Umbilical cord (tissue), 2 donors: ENCODE measurements around the gene NOTUM.

- RAMPAGE, long total RNA: no peak
These were observed 1.0 kb downstream of the ARL16 start for GRCh38 chr17:81682558-81683025.

DNA sequence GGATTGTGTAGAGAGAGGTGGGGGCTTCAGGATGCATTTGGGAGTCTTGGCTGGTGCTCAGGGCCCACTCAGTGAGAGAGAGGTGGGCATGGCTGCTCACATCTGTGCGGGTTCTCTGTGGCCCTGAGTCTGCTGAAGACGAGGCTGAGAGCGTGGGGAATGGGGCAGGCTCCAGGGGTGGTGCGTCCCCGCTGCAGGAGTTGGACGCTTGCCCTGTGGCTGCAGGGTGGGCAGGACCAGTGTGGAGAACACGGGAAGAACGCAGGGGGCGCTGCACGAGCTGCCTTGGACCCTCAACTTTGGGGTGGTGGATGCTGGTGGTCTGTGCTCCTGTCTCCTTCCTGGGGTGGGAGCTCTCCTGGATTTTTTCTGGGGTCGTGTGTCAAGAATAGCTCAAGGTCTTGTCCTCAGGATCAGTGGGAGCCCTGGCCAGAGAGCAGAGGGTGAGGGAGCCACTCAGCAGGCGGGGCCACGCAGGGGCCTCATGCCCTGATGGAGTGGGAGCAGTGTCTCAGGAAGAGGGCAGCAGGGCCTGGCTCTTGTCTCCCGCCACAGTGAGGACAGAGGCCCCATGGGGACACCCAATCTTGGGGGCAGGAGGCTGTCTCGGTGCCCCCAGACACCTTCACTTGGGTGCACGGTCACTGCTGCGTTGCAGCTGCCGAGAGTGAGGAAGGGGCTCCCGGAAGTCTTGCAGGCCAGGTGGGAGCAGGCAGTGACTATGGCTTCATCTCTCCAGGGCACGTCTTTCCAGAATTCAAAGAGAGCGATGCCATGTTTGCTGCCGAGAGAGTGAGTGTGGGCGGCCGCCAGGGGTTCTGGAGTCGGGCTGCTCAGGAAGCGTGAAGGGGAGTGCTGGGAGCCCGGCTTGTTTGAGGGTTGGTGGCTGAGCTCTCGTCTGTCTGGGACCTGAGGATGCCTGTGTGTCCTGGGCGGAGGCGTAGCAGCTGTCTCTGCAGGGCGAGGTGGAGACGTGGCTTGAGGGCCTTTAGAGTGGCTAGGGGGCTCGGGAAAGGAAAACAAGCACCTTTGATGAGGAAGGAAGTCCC, 6.0 kb downstream of the HGS start:
- RAMPAGE, long total RNA: no peak

DNA sequence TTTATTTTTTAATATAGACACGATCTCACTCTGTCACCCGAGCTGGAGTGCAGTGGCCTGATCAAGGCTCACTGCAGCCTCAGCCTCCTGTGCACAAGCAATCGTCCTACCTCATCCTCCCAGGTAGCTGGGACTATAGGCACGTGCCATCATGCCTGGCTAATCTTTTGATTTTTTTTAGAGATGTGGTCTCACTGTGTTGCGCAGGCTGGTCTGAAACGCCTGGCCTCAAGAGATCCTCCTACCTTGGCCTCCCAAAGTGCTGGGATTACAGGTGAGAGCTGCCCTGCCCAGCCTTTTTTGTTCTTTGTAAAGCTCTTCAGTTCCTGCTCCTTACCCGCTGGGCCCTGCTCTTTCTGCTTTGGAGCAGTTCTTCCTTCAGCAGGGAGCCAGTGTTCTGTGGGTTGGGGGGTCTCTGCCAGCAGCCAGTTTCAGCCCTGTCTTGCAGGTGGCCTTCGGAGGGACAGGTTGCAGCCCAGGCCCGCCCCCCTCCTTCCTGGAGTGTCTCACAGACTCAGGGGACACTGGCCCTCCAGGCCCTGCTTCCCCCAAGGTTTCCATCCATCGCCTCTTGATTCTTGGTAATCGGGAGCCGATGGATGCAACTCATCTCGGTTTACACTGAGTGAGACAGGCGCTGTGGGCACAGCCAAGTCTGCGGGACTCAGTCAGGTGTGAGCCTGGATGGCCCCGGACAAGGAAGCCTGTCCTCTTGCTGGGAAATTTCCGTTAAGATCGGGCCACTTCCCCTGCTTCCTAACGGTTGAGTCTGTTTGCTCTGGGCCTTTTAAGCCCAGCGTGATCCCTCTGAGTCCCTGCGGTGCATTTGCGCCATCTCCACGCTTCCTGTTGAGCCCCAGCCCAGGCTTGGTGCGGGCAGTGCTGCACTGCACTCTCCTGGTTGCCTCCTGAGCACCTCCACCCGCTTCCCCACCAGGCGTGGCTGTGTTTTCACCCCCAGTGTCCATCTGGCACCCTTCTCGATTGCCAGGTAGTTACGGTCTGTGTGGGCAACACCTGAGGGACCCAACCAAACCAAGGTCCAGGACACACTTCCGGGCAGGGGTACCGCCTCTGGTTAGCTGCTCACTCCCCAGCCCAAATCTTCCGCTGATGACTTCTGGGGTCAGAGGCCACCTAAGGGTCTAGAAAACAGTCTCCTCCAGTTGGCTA, 1.8 kb upstream of the SLC25A10 start:
- RAMPAGE, long total RNA: no peak

GRCh38 chr17:81821642-81822206, 11.4 kb downstream of the MCRIP1 start:
- RAMPAGE, long total RNA: no peak

- RAMPAGE, long total RNA: no peak
These were observed 1.9 kb downstream of the P4HB start for GRCh38 chr17:81858245-81859033.

DNA sequence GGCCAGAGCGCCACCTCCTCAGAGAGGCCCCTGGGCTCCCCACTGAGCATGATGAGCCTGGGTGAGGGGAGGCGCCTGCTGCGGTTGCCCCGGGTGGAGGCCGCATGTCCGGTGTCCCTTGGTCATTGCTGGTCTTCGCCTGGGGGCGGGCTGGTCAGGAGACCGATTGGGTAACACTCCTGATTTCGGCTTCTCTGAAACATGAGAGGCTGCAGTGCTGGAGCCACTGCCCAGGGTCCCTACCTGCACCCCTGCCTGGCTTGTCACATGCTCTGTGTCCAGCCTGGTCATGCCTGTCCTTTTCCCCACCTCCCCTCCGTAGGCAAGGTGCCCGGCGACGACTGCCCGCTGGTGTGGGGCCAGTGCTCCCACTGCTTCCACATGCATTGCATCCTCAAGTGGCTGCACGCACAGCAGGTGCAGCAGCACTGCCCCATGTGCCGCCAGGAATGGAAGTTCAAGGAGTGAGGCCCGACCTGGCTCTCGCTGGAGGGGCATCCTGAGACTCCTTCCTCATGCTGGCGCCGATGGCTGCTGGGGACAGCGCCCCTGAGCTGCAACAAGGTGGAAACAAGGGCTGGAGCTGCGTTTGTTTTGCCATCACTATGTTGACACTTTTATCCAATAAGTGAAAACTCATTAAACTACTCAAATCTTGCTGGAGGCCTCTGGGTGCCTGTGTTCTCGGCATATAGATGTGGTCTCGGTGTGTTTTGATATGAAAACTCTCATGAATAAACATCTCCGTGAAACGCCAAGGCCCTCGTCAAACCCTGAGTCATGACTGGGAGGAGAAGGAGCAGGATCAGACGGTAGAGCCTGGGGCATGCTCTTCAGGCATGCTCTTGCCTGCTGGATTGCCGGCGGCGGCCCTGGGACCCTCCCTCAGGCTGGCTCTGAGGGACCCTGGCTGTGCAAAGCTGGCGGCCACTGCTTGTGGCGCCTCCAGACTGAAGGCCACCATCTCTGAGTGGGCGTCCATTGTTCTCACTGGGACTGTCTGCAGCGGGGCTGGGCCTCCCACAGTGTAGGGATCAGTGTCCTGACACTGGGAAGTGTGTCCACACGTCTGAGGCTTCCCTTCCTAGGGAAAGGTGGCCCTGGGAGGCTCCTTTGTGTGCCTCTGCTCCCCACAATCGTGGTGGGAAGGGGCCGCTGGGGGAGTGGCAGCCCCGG, 2.1 kb upstream of the NPB start:
- RAMPAGE, long total RNA: no peak

DNA sequence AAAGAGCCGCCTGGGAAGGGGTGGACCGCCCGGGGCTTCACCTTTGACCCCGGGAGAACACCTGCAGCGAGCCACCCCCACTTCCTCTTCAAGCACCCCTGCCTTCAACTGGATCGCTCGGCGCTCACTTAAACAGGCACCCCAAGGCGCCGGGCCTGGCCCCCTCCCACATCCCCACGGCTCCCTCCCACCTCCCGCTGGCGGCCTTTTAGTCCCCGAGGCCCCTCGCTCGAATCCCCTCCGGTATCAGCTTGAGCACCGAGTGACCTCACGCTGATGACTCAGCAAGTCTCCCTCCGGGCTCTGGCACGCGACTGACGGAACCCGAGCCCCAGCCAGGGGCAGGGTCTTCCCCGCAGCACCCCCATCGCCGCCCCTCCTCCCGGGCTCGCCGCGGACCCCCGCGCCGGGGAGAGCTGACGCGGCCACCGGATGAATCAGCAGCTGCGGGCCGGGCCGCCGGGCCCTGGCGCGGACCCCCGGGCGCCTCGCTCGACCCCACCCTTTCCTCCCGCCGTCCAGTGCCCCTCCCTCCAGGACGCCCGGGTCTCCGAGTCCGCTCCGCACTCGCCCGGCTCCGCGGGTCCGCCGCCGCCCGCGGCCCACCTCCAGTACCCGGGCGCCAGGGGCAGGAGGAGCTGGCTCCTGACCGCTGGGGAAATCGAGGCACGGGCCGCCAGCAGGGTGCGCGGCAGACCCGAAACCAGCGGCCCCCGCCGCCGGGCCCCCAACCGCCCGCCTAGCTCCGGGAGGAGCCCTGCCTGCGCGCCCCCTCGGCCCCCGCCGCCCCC, 650 bp downstream of the MAFG start:
- RAMPAGE, long total RNA: no peak

GRCh38 chr17:81932222-81933393, 4.5 kb downstream of the PYCR1 start:
- RAMPAGE, long total RNA: no peak

DNA sequence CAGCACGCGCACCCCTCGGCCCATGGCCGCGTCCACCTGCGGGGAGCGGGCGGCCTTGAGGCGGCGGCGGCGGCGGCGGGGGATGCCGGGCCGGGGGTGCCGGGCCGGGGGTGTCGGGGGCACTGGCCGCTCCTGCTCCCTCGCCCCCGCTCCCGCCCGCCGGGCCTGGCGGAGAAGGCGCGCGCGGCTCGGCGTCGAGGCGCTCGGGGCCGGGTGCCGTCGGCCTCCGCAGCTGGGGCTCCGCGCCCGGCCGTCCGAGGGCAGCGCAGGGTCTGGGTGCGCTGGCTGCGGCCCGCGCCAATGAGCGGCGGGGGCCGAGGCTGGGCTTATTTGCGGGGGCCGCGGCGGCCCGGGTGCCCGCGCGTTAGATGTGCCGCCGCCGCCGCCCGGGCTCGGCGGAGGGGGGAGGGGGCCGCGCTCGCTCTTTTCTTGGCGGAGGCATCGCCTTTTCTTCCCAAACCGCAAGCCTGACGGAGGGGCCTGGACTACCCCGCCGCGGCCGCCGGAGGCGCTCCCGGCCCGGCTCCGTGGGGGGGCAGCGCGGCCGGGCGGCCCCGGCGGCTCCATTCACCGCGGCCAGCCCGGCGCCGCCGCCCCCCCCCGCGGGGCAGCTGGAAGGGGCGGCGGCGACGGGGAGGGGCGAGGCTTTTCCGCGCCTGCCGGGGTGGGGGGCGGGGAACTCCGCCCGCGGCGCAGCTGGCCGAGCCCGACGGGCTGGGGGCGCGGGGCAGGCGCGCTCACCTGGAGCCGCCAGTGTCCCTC, at the start of gene NOTUM:
Gene NOTUM, minus strand, starts transcription at position 302 of the 762 bp plus-strand sequence.
- RAMPAGE, long total RNA: no peak

DNA sequence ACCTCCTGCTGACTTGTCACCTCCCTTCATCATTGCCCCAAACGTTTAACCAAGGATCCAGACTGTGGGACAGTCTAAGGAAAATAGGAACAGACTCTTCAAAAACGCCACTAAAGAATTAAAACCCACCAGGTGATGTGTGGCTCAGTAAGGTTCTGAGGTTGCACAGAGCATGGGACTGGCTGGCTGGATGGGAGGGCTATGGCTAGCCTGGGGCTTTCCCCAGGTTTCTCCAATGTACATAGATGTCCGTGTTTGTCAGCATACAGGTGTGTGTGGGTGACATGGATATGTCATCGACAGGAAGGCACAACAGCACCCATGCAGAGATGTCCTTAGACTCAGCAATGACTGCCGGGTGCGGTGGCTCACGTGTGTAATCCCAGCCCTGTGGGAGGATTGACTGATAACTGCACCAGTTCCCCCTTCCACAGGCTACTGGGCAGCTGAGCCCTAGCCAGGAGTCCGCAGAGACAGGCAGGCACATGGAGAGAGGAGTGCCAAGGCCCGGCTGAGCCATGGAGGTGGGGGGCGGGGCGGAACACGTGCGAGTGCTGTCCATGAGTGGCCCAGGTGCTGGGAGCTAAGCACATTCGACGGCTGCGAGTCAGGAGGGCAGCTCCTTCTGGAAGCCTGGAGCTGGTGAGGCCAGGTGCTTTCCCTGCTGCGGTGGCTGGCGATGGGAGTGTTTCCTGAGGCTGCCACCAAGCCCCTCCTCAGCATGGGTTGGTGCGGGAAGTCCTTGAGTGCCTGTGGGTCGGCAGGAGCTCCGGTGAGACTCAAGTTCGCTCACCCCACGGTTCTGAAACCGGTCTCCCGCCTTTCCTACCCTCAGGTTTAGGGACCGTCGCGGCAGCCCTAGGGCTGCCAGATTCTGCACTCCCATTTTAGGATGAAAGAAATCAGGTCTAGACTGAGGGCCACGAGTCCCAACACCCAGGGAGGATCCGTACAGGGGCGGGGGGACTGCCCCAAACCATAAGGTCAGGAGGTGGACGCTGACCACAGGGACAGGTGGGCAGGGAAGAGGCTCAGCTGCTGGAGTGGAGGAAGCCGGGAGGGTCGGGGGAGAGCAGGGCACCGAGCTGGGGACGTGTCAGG, 871 bp upstream of the ASPSCR1 start:
- RAMPAGE, long total RNA: no peak

- RAMPAGE, long total RNA: no peak
These were observed 19.0 kb downstream of the CENPX start for GRCh38 chr17:82003492-82004293.

GRCh38 chr17:82024906-82025539, 1.9 kb downstream of the LRRC45 start:
- RAMPAGE, long total RNA: no peak

DNA sequence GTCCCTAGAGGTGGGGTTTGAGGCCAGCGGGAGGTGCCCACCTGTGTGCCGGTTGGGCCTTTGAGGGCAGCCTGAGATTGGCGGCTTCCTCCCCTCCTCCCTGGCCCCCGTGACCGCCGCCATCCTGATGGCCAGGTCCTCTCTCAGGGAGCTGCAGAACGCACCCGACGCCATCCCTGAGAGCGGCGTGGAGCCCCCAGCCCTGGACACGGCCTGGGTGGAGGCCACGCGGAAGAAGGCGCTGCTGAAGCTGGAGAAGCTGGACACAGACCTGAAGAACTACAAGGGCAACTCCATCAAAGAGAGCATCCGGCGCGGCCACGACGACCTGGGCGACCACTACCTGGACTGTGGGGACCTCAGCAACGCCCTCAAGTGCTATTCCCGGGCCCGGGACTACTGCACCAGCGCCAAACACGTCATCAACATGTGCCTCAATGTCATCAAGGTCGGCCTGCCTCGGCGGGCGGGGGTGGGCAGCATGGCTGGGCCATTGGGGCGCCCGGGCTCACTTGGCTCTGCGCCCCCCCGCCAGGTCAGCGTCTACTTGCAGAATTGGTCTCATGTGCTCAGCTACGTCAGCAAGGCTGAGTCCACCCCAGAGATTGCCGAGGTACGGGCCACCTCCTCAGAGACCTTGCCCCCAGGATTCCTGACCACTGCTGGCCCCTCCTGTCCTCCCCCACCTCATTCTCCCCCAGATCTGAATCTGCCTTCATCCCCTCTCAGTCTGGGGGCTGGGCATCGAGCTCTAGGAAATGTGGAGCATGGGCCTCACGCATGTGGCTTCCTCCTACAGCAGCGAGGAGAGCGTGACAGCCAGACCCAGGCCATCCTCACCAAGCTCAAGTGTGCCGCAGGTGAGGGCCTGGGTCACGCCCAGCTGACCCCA, 2.9 kb downstream of the GPS1 start:
- RAMPAGE, long total RNA: no peak

- RAMPAGE, long total RNA: no peak
These were observed 5.0 kb downstream of the DUS1L start for GRCh38 chr17:82060587-82060978.

DNA sequence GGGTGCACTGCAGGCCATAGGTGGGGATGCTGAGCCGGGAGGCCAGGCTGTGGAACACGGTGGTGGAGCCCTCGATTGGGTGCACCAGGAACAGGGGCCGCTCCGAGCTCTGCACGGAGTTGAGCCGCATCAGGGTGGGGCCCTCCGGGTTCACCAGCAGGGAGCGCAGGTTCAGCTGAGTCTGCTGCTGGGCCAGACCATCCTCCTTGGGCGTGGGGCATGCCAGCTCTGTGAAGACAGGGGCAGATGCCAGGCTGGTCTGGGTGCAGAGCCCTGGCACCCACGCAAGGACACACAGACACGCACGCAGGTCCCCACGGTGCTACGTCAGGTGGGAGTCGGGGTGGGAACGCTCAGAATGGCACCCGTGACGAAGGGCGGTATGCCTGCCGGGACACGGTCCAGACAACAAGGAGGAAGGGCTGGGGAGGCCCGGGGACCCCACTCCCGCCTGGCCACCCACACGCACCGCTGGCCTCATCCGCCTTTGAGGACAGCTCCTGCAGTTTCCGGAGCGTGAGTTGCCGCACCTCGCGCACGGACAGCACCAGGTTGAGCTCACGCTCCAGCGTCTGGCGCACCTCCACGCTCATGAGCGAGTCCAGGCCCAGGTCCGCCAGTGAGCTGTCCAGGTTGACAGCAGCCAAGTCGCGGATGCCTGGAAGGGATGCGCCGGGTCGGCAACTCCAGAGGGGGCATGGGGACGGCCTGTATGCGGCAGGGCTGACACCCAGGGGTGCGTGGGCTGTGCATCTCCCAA, 15.3 kb upstream of the DUS1L start:
- RAMPAGE, long total RNA: no peak

DNA sequence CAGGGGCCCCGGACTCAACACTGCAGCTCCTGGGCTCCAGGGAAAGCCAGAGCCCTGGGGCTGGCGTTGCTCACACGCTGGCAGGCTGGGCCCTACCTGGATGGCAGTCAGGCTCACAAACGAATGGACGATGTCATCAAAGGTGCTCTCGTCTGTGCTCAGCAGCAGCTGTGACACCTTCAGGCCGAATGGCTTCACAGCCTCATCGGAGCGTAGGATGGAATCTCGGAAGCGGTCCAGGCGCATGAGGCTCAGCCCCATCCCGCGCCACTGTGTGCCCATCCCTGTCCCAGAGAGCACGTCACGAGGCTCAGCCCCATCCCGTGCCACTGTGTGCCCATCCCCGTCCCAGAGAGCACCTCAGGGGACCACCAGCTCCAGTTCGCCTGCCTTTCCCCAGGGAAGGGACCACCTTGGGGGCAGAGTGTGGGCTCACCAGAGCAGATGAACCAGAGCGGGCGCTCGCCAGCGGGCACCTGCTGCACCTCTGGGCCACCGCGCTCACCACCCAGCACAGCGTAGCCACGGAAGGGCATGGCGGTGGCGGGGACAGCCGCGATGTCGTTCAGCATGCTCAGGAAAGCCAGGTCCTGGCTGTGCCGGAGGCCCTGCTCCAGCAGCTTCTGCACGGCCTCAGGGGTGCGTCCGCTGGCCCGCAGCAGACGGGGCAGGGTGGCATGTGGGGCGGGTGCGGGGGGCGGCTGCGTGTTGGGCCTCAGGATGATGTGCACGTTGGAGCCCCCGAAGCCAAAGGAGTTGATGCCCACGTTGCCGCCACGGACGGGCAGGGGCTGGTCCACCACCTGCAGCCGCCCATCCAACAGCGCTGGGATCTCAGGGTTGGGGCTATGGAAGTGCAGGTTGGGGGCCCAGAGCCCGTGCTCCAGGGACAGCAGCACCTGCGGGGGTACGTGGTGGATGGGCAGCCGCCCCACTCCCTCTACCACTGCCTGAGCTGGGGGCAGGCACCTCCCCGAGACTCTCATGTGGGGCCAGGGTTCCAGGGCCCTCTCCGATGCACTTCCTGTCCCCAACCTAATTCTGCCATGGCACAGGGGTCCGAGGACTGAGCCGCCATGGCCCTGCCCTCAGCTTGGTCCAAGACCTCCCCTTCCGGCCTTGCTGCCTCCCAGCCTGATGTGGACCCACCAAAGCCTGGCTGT, 6.9 kb downstream of the FASN start:
- RAMPAGE, long total RNA: no peak

- RAMPAGE, long total RNA: no peak
These were observed 11.0 kb downstream of the CCDC57 start for GRCh38 chr17:82201522-82202206.

DNA sequence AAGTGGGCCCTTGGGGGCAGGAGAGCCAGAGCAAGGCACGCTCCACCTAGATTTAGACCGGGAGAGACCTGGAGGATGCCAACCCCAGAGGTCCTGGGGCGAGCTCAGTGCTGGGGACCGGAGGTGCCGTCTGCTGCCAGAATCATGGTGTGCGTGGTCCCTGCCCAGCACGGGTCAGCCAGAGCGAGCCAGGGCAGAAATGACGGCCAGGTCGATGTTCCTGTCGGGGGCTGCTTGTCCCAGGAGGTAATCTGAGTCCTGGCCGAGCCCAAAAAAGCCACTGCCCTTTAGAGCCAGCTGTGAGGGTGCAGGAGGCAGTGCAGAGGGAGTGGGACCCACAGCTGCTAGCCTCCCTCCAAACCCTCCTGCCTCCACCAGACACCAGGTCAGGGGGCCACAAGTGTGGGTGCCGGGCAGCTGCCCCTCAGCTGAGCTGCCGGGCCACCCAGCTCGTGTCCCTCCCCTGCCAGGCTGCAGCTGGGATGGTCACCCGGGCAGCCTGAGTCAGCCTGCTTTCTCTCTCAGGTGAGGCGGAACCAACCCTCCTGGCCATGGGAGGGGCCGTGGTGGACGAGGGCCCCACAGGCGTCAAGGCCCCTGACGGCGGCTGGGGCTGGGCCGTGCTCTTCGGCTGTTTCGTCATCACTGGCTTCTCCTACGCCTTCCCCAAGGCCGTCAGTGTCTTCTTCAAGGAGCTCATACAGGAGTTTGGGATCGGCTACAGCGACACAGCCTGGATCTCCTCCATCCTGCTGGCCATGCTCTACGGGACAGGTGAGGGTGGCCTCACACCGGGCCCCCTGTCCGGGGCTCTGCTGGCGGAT, 6.8 kb downstream of the SLC16A3 start:
- RAMPAGE, long total RNA: no peak

DNA sequence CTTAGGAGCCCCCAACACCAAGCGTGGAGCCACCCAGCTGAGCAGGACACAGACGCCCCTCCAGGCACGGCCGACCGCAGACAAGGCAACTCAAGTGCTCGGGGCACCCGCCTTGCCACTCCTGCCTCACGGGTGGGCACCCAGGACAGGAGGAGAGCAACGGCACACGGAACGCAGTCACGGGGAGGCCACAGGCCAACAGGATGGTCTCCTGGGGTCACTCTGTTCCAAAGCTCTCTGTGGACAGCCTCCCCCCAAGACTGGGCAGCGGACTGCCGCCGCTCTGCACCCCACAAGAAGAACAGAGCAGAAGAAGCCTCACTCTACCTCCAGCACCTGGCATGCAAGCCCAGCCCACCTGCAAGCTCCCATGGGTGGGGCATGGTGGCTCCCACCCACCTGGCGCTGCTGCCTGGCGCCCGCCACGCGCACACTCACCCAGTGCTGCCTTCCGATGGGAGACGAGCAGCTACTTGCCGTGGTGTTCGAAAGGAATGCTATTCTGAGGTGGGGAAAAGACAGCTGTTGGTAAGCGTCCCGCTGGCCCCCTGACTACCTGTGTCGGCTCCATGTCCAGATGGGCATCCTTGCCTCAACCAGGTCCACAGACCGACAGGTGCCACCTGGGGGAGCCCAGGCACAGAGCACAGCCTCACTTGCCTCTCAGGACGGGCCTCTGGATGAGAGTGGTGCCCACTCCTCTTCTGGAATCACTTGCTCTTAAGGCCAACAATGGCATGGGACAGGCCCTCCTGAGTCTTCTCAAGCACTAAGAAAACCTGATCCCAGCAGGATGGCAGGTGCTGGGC, 16.9 kb downstream of the SLC16A3 start:
- RAMPAGE, long total RNA: no peak

DNA sequence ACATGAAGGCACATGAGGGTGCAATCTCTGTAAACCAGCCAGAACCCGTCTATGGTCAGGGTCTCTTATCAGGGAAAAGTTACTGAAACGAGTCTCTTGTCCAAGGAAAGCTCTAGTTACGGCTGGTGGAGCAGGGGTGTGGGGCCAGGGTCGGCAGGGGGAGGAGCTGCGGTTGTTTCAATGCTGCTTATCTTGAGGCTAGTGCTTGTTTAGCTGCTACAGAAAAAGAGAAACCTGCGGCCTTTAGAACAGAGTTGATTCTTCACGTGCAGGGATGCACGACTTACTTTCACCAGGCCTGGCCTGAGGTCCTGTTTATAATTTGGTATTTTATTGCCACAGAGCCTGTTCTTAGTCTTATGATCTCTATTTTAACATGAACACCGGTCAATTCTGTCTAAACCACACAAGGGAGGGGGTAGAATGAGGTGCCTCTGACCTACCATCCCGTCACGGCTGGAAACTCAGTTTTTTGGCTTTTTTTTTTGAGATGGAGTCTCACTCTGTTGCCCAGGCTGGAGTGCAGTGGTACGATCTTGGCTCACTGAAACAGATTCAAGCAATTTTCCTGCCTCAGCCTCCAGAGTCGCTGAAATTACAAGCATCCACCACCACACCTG, 16.8 kb upstream of the CSNK1D start:
- RAMPAGE, long total RNA: no peak